Foreskin keratinocyte (primary cell): Measurements from ENCODE around the gene FJX1.

DNA sequence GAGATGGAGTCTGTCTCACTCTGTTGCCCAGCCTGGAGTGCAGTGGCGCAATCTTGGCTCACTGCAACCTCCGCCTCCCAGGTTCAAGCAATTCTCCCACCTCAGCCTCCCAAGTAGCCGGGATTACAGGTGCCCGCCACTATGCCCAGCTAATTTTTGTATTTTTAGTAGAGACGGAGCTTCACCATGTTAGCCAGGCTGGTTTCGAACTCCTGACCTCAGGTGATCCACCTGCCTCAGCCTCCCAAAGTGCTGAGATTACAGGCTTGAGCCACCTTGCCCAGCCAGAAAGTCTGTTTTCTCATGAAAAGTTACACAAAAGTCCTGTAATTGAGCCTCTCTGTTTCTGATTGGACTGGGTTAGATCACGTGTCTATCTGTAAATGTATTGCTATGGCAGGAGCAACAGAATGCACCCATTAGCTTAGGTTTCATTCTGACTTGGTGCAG is 22.3 kb upstream of the CAT start:
- RAMPAGE, total RNA, result no peak

GRCh38 chr11:34572514-34572733 is 48.5 kb upstream of the EHF start:
- RAMPAGE, total RNA, result no peak

DNA sequence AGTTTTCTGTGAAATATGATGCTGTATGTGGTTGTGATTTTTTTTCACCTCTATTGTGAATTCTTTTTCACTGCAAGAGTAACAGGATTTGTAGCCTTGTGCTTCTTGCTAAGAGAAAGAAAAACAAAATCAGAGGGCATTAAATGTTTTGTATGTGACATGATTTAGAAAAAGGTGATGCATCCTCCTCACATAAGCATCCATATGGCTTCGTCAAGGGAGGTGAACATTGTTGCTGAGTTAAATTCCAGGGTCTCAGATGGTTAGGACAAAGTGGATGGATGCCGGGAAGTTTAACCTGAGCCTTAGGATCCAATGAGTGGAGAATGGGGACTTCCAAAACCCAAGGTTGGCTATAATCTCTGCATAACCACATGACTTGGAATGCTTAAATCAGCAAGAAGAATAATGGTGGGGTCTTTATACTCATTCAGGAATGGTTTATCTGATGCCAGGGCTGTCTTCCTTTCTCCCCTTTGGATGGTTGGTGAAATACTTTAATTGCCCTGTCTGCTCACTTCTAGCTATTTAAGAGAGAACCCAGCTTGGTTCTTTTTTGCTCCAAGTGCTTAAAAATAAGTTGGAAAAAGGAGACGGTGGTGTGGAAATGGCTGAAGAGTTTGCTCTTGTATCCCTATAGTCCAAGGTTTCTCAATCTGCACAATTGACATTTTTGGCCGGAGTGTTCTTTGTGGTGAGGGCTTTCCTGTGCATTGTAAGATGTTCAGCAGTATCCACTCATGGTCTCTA is 38.4 kb downstream of the EHF start:
- RAMPAGE, total RNA, result no peak

DNA sequence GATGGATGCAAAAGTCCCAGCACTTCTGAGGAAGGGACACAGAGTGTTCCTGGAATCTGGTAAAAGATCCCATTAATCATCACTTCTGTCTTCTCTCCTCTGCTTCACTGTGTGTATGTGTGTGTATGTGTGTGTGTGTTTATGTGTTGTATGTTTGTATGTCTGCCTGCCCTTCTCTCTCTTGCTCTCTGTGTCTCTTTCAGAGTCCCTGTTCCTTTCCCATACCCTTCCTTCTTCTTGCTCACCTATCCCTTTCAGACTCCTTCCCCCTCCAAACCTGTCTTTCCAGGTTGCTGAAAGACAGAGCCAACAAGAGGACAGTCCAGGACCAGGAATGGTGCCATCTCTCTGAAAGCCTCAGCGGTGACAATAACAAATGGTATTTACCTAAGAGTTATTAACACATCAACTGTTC is 47.0 kb downstream of the EHF start:
- RAMPAGE, total RNA, result no peak

DNA sequence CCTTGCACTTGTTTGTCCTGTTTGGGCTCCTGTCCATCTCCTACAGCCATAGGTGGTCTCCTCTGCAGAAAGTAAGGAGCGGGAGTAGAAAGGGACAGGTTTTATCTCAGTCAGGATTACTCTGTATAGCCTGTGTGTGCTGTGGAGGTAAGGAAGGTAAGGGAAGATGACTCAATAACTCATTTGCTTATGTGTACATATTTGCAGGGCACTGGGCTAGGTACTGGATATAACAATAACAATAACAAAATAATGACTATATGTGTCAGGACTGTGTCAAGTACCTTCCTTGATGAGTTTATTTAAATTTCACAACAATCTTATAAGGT is 132.0 kb downstream of the APIP start:
- RAMPAGE, total RNA, result no peak

DNA sequence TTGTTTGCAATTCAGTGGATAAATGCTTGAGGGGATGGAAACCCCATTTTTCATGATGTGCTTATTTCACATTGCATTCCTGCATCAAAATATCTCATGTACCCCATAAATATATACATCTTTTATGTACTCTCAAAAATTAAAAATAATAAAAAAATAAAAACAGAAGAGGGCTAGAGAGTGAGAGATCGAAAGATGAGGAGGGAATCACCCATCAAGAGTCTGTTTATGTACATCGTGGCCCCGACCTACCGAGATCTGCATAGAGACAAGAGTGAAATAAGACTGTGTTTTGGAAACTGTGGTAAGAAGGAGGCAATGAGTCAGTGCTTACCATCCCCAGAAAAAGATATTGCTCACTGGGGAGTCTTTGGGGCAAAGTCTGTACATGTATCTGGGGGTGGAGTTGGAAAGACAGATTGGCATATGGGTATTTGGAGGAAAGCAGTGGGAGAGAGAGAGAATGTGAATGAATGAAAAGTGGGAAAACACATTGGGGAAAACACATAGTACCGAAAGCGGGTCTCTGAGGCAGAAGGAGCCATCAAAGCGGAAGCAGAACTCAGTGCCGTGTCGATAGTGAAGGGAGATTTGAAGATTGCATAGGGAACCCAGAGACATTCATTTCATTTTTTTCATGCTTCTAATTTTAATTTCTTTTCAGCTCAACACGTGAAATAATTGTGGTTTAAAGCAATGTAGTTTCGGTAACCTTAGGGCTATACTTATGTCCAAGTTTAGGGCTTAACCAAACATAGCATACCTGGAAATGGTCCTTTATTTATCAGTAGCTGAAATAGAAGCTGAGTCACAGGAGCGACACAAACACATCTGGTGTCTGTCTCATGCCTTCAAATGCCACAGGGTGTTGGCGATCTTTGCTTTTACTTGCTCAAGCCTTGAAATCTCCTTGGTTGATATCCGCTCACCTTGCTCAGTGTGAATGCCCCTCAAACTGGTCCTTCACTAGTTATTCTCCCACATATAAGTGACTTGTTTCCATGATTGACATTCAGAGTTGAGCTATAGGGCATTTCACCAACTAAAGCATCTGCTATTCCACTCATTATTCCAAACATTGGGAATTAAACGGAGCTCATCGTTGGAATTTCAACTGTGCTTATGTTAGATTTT is 98.6 kb upstream of the CD44 start:
- RAMPAGE, total RNA, result no peak

- RAMPAGE, total RNA, result no peak
Observed at GRCh38 chr11:35139974-35140437, 1.0 kb downstream of the CD44 start.

GRCh38 chr11:35156150-35156752 is 17.3 kb downstream of the CD44 start:
- RAMPAGE, total RNA, result no peak

DNA sequence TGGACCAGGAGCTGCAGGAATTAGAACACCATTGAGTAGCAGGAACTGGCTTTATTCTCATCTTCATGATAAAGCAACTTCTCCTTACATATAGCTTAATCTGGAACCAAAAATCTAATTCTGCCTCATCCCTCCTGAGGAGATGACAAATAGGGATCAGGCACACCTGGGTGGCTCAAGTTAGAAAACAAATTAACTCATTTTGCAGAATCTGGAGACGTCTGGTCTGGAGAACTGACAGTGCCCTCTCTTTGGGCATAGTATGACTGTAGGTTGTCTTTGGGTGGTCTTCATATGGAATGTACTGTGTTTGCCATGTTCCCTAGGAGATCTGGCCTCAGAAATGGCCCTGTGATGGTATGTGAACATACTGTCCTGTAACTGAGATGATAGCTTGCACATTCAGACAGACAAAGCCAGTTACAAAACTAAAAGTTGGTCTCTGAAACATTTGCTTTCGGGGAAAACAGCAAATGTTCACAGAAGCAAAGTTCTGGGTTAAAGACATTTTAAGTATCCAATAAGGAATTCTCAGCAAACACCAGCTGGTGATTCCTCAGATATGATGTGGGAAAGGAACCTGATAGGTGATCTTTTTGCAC is 29.6 kb downstream of the CD44 start:
- RAMPAGE, total RNA, result no peak

DNA sequence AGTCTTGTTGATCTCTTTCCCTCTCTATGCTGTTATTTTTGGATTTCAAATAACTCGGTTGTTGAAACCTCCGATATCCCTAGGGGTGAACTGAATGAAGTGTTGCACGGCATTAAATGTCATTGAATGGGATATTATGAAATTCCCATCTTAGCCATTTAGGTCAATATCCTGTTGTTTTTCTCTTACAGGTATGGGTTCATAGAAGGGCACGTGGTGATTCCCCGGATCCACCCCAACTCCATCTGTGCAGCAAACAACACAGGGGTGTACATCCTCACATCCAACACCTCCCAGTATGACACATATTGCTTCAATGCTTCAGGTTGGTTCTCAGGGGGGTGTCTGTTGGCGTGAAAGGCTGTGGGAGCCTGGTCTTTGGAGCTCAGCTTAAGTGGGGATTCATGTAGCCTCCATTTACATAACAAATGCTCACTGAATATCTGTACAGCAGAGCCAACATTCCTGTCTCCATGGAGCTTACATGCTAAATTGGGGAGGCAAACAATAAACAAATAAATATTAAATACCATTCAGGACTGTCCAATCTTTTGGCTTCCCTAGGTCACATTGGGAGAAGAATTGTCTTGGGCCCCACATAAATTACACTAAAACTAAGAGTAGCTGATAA is 41.2 kb downstream of the CD44 start:
- RAMPAGE, total RNA, result no peak

GRCh38 chr11:35189540-35190301 is 50.8 kb downstream of the CD44 start:
- RAMPAGE, total RNA, result no peak

DNA sequence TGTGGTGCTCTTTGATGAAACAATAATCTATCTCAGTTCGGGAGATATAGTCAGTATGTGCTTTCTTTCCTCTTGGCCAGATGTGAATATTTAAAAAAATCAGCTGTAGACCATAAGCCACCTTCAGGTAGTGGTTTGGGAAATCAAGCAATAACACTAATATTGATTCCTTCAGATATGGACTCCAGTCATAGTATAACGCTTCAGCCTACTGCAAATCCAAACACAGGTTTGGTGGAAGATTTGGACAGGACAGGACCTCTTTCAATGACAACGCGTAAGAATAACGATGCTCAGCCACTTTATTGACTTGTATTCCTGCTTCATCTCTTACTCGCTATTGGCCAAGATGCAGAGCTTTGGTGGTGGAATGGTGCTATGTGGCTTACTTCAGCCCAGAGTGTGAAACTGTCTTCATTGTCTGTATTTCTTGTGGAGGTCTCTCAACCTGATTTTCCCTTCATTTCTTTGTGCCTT is 69.0 kb downstream of the CD44 start:
- RAMPAGE, total RNA, result no peak

- RAMPAGE, total RNA, result no peak
Observed at GRCh38 chr11:35308067-35308560, 111.2 kb downstream of the SLC1A2 start.

DNA sequence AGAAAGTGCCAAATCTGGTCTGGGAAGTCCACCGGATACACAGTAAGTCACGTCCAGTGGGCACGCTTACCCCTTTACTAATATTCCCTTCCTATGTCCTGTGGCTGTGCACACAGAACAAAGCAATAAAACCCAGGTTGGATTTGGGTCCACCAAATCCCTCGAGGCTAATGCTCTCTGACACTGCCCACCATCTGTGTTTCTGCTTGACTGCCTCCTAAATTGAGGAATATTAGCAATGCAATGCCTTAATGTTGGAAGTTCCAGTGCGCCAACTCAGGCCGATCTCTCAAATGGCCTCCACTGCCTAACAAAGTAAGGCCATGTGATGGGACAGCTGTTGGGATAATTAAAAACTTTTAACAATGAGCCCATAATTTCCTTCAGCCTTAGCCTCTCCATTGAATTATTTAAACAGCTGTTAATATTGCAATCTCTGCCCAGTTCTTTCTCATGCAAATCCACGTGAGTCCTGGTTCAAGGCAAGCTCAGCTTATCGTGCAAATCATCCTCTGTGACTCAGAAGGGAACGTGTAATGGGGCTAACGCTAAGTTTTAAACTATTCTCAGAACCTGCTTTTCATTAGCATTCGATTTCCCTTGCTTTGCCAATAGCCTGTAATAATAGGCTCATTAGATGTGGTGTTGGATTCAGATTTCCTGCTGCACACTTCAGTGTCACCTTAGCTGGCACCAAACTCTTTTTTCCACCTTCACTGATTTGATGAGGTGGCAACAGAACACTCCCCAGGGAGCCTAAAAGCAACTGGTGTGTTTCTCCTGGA is 97.4 kb downstream of the SLC1A2 start:
- RAMPAGE, total RNA, result no peak

- RAMPAGE, total RNA, result no peak
Observed at GRCh38 chr11:35345158-35345815, 74.1 kb downstream of the SLC1A2 start.

GRCh38 chr11:35363932-35364582 is 55.3 kb downstream of the SLC1A2 start:
- RAMPAGE, total RNA, result no peak

GRCh38 chr11:35617464-35618684 is at the start of gene FJX1:
Gene FJX1 (plus strand): TSS chr11:35618460.
- RAMPAGE, total RNA, result no peak

DNA sequence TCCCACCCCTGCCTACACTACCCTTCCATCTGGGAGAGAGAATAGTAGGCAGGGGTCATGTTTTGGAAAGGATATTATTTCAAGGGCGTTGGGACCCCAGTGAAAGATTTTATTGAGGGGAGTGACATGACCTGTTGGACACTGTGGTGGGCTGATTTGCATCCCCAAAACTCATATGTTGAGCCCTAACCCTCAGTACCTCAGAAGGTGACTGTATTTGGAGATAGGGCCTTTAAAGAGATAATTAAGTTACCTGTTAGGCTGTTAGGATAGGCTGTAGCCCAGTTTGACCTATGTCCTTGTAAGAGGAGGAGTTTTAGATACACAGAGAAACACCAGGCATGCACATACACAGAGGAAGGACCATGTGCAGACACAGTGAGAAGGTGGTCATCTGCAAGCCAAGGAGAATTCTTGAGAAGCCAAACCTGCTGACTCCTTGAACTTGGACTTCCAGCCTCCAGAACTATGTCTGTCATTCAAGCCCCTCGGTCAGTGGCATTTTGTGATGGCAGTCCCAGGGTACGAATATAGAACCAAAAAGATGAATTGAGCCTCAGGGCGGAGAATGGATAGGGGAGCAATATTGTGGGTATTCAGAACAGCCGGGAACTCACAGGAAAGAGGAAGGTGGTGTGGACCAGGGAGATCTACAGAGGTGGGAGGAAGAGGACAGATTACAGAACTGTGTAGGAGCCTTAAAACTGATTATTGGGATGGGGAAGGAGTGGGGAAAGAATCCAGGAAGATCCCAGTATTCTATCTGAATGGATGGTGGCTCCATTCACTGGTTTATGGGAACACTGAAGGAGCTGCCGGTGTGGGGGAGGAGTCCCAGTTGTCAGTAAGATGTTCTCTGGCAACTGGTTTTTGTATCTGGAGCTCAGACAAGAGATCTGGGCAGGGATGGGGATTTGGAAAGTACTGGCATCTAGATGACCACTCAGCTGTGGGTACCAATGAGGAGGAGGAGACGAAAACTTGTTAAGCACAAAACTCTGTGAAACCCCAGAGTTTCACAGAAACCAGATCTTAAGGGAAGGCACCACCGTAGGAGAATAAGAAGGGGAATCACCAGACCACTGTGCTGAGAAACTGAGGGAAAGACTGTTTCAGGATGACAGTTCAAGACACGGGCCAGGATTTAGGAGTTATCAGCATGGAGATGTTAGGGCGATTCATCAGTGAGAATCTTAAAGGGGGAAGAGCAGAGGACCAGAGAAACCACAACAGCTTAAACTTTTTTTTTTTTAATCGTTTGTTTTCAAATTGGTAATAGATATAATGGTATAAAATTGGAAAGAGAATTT is 27.8 kb downstream of the LDLRAD3 start:
- RAMPAGE, total RNA, result no peak

- RAMPAGE, total RNA, result no peak
Observed at GRCh38 chr11:36034499-36035268, 90.8 kb downstream of the LDLRAD3 start.

DNA sequence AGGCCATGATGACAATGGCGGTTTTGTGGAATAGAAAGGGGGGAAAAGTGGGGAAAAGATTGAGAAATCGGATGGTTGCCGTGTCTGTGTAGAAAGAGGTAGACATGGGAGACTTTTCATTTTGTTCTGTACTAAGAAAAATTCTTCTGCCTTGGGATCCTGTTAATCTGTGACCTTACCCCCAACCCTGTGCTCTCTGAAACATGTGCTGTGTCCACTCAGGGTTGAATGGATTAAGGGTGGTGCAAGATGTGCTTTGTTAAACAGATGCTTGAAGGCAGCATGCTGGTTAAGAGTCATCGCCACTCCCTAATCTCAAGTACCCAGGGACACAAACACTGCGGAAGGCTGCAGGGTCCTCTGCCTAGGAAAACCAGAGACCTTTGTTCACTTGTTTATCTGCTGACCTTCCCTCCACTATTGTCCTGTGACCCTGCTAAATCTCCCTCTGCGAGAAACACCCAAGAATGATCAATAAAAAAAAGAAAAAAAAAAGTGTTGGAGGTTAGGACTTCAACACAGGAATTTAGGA is 143.6 kb downstream of the COMMD9 start:
- RAMPAGE, total RNA, result no peak